ENCODE data around the gene TCF3.

GRCh38 chr19:1651994-1652986 is at the start of gene TCF3:
Gene TCF3, minus strand, starts transcription at chr19:1652615.
- PRO-cap: unidirectional peak, minus-strand start at chr19:1652588
- RAMPAGE, long total RNA, 2 experiments: no peak in any of the 2 experiments

DNA sequence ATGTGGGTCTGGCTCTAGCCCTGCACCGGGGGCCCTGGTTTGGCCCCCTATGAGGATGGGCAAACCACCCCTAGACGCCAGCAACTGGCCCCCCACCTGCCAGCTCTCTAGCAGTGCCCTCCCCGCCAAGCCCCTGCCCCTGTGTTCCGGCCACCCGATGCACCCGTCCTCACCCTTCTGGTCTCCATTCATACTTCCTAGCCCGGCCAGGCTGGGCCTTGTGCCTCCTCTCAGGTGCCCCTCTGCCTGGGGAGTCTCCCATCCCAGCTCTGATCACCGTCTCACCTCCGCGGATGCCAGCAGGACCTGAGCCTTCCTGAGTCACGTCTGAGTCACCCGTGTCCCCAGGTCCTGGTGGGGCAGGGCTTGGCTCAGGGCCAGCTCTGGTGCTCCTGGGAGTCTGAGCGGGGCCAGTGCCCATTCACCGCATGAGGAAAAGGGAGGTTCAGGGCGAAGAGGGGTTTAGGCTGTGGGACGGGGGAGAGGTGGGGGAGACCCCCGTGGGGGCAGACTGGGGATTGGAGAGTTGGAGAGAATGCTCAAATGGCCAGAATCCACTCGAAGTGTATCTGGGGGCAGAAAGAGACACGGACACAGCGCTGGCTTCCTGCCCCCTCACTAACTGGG is 647 bp downstream of the ATP8B3 start:
- PRO-cap: no peak
- RAMPAGE, long total RNA, 2 experiments: no peak in any of the 2 experiments

- PRO-cap: no peak
- RAMPAGE, long total RNA, 2 experiments: no peak in any of the 2 experiments
Observed at GRCh38 chr19:1823613-1824626, 11.8 kb upstream of the ATP8B3 start.

GRCh38 chr19:1826594-1826864 is 14.5 kb upstream of the ATP8B3 start:
- PRO-cap: no peak
- RAMPAGE, long total RNA, 2 experiments: no peak in any of the 2 experiments

DNA sequence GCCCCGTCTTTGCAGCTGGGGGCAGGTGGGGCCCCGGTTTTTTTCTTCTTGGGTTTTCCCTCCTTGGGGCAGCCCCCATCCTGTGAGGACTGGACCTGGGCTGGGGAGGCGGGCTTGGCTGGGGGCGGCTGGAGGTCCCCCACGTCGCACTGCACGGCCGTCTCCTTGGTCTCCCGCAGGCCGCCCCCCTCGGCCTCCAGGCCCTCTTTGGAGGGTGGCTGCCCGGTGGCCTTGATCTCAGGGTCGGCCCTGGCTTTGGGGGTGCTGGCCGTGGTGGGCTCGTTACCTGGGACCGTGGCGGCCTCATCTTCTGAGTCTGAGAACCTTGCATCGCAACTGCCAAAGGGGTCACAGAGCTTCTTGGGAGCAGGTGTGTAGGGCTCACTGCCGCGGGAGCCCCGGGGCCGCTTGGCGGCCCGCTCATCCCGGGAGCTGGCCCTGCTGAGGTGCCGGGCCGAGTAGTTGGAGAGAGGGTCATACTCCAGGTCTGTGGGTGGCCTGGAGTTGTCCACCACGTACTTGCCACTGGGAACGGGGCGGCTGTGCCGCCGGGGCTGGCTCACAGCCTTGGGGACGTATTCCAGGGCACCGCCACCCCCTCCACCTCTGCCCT is 15.6 kb upstream of the ATP8B3 start:
- PRO-cap: no peak
- RAMPAGE, long total RNA, 2 experiments: no peak in any of the 2 experiments

GRCh38 chr19:1851675-1852923 is 3.8 kb upstream of the REXO1 start:
- PRO-cap: no peak
- RAMPAGE, long total RNA, 2 experiments: no peak in any of the 2 experiments

DNA sequence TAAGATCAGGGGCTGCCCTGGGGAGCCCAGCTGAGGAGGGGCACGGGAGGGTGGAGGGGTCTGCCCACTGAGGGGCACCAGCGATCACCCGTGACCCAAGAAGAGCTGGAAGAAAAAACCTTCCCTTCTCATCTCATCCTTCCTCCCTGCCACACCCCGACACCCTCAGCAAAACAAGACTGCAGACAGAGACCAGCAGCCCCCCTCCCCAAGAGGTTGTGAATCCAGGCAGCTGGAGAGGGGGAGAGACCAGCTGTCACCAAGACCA is 7.2 kb downstream of the KLF16 start:
- PRO-cap: no peak
- RAMPAGE, long total RNA, 2 experiments: no peak in any of the 2 experiments

GRCh38 chr19:1857180-1857920 is 6.0 kb downstream of the KLF16 start:
- PRO-cap: no peak
- RAMPAGE, long total RNA, 2 experiments: no peak in any of the 2 experiments

GRCh38 chr19:1864603-1865281 is 1.4 kb upstream of the KLF16 start:
- PRO-cap: unidirectional peak, minus-strand start at chr19:1864876
- RAMPAGE, long total RNA, 2 experiments: no peak in any of the 2 experiments

- PRO-cap: no peak
- RAMPAGE, long total RNA, 2 experiments: no peak in any of the 2 experiments
Observed at GRCh38 chr19:1884678-1885398, 458 bp downstream of the ABHD17A start.

- PRO-cap: no peak
- RAMPAGE, long total RNA, 2 experiments: no peak in any of the 2 experiments
Observed at GRCh38 chr19:1907283-1907733, 2.1 kb downstream of the ADAT3 start.

GRCh38 chr19:1921848-1922105 is 16.6 kb downstream of the ADAT3 start:
- PRO-cap: no peak
- RAMPAGE, long total RNA, 2 experiments: no peak in any of the 2 experiments

GRCh38 chr19:1967047-1967703 is 26.2 kb downstream of the CSNK1G2 start:
- PRO-cap: no peak
- RAMPAGE, long total RNA, 2 experiments: no peak in any of the 2 experiments

DNA sequence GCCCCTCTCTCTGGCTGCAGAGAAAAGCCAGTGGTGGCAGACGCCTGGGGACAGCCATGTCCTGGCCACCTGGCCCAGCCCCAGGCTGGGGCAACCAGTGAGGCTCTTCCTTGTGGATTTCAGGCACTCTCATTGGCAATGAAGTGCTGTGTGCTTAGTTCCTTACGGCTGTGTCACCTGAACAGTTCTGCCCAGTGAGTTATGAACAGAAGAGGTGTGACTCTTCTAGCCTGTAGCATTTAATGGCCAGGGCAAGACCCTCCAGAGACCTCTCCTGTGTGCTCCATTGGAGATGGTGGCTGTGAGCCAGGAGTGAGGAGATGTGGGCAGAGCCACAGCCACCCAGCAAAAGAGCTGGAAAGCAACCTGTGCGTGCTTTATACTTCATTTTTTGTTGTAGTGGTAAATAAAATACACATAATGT is 6.2 kb upstream of the BTBD2 start:
- PRO-cap: no peak
- RAMPAGE, long total RNA, 2 experiments: no peak in any of the 2 experiments

DNA sequence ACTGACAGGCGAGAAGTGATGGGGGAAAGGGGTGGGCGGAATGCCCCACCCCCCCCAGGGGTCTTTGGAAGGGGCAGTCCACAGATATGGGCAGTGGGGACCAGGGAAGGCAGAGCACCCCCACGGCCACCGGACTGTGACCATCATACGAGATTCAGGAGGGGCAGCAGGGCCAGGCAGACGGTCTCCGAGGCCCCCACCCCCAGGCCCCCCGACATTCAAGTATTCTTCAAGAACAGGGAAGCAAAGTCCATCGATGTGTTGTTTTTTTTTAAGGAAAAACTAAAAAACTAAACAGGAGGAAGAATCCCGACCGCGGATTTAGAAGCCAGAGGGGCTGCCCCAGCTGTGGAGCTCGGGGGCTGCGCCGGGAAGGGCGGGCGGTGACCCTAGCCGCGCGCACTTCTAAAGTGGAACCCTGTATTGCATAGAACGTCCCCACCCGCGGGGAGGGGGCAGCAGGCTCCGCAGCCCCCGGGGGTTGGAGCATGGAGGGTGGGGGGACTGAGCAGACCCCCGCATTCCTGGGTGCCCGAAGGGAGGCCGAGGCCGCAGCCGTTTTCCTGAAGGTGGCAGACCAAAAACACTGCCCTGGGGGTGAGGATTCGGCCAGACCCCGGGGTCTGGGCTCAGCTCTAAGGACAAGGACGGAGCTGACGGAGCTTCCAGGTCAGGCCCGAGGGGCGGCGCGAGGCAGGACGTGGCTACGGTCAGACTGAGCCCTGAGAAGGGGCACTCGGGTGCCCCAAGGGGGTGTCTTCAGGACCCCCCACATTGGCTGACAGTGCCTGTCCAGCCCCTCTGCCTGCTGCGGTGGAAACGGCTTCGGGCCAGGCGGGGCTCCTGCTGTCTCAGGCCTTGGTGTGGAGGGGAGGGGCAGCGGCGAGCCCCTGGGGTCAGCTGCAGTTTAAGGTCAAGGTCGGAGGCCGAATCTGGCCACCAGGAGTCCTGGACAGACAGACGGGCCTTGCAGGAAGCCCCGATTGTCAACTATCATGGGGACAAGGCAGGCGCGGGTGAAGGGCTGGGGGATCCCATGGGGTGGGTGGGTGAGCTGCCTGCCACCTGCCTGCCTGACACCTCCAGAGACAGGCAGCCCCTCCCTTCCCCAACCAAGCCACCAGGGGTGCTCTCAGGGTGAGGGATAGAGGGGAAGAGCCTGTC is 12.7 kb downstream of the MKNK2 start:
- PRO-cap: no peak
- RAMPAGE, long total RNA, 2 experiments: no peak in any of the 2 experiments

DNA sequence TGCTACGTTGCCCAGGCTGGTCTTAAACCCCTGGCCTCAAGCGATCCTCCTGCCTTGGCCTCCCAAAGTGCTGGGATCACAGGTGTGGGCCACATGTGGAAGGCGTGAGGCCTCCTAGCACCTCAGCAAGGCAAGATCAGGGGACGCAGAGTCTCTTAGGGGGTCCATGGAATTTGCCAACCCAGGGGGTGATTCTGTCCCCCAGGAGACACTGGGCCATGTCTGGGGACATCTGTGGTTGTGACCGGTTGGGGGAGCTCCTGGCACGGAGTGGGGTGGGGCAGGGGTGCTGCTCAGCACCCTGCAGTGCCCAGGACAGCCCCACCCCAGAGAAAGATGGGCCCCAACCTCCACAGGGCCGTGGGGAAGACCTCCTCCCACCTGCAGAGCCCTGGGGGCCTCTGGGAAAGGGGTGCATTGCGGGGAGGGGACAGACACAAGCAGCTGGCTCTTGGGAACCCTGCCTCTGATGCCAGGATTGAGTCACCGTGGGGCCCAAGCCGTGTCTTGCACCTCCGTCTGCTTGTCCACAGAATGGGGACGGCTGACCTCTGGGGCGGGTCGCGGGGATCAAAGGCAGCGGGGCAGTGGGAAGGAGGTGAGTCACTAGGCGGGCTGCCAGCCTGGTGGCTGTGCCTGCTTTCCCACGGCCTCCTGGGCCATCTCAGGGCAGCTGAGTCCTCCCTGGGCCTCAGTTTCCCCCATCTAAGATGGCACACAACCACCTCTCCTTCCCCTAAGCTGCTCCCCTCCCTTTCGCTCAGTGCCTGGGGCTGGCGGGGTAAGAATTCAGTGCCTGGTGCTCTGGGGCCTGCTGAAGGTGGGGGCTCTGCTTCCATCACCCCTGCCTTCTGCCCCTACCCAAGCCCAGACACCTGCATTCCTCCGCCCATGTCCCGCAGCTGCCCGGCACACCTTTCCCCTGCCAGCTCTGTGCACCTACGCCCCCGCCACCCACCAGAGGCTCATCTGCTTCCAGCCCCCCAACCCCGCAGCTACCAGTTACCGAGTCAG is 3.7 kb downstream of the MKNK2 start:
- PRO-cap: no peak
- RAMPAGE, long total RNA, 2 experiments: no peak in any of the 2 experiments

GRCh38 chr19:2110492-2111136 is 13.9 kb downstream of the IZUMO4 start:
- PRO-cap: no peak
- RAMPAGE, long total RNA, 2 experiments: no peak in any of the 2 experiments

GRCh38 chr19:2117108-2117469 is 20.4 kb downstream of the IZUMO4 start:
- PRO-cap: no peak
- RAMPAGE, long total RNA, 2 experiments: no peak in any of the 2 experiments

DNA sequence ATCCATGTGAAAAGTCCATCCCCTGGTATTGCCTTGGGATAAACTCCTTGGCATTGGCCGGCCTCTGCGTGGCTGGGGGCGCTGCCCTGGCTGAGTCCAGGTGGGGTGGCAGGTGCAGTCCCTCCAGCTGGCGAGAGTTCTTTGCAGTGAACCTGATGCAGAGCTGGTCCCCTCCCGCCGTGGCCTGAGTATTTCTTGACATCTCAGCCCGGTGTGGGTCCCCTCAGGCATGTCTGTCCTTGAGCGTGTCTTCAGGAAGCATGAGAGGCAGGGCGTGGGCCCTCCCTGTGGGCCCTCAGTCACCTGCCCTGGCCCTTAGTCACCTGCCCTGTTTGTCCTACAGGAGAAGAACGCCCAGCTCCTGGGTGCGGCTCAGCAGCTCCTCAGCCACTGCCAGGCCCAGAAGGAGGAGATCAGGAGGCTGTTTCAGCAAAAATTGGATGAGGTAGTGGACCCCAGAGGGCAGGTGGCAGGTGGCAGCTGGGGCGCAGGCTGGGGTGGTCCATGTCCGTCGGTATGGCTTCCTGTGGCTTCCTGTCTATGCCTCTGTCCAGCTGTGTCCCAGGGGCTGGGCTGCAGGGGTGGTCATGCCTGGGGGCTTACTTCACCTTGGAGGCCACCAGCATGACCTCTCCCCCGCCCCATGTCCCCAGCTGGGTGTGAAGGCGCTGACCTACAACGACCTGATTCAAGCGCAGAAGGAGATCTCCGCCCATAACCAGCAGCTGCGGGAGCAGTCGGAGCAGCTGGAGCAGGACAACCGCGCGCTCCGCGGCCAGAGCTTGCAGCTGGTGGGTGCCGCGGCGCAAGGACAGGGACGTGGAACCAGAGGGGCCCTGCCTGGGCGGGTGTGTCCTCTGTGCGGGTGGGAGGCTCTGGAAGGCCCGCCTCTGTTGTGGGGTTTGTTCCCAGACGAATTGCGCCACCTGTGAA is 22.7 kb downstream of the PLEKHJ1 start:
- PRO-cap: no peak
- RAMPAGE, long total RNA, 2 experiments: no peak in any of the 2 experiments

- PRO-cap: no peak
- RAMPAGE, long total RNA, 2 experiments: no peak in any of the 2 experiments
Observed at GRCh38 chr19:2240854-2241943, 4.6 kb downstream of the SF3A2 start.